Progenitor cell of endocrine pancreas (in vitro differentiated cells): ENCODE results near the gene MYO1H.

DNA sequence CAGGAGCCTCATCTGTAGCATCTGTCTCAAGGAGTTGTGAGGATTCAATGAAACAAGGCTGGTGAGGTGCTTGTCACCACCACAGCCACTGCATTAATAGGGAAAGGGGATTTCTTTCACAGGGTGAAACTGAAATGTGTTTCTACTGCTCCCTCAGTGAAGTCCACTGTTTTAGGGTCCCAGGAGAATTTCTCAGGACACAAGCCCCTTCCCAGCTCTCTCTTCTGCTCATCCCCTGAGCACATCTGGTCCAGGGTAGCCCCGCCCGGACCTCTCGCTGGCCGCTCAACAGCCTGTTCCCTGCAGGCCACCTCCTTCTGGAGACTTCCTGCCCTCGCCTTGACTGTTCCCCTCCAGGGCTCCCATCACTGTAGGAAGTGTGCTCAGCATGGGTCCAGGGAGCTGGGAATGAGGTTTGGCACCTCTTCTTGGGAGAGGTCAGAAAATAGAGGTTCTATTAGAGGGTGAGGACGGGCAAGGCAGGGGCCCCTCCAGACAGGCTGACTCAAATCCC, 30.9 kb downstream of the CMKLR1 start:
- PRO-cap, result no peak

- PRO-cap, result no peak
Measured at GRCh38 chr12:108446761-108447353, 68.2 kb upstream of the FICD start.

DNA sequence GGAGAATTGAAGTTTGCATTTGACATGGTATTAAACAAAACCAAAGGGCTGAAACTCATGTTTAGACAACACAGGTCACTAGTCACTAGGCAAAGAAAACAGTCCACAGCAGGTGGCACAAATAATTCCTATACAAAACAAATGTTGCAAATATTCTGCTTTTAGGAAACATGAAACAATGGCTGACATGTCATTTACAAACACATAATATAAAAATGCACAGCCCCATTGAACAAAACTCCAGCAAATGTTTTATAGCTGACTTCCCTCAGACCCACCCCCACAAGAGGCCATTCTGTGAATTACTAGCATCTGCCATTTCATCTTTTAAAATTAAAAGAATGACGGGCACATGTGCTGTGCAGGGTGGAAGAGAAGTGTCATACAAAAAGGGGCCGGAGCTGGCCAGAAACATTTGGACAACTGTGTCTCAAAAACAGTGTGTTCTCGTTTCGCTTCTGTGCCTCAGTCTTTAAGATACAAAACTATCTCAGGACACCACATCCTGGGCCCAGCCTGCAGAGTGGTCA, 7.7 kb downstream of the FICD start:
- PRO-cap, result no peak

DNA sequence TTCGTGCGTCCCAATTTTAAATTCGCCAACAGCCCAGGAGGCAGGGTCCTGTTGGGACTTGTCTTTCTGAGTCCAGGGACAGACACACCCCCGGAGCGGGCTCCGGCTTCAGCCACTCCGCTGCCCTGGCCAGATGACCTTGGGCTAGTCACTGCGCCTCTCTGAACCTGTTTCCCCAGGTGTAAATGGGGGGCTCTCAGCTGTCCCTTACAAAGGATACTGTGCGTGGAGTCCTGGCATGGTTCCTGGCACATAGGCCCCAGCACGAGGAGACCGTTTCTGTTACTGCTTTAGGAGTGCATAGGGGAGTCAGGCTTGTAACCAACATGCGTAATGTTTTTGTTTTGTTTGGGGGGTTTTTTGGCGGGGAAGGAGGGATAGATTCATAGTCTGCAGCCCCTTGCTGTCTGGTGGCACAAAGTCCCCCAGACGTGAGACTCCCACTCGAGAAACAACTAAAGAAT, 595 bp downstream of the ISCU start:
- PRO-cap, result no peak

DNA sequence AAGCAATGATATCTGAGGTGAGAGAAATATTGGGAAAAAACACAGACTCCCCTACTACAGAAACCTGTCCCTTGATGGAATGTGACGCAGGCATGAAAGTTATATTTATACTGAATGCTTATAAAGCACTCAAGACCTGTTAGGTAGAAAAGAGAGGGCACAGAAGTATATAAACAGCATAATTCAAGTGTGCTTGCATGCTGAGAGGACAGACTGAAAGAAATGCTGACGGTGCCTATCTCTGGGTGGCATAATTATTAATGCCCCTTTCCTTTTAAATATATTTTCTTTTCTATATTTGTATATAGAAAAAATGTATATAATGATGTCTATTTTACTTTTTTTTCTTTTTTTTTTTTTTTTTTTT, 2.7 kb upstream of the SELPLG start:
- PRO-cap, result no peak

GRCh38 chr12:108641019-108641937, 7.6 kb upstream of the SELPLG start:
- PRO-cap, result no peak

DNA sequence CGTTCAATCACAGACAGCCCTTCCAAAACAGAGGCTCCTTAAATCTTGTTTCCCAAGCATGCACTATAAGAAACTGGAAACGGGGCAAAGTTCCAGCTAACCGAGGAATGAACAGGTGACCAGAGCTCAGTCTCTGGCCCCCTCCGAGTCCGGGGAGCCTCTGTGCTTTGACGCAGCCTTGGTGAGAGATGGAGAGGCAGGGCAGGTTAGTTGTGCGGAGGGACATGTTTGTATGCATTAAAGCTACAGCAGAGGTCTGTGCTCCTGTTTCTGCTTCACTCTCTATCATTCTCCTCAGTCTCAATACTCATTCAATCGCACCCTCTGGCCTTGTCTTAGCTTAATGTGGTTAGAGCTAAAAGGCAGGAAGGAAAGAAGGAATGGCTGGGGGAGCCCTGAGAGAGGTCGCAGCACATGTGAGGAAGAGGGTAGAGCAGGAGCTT, 12.2 kb upstream of the SELPLG start:
- PRO-cap, result no peak

DNA sequence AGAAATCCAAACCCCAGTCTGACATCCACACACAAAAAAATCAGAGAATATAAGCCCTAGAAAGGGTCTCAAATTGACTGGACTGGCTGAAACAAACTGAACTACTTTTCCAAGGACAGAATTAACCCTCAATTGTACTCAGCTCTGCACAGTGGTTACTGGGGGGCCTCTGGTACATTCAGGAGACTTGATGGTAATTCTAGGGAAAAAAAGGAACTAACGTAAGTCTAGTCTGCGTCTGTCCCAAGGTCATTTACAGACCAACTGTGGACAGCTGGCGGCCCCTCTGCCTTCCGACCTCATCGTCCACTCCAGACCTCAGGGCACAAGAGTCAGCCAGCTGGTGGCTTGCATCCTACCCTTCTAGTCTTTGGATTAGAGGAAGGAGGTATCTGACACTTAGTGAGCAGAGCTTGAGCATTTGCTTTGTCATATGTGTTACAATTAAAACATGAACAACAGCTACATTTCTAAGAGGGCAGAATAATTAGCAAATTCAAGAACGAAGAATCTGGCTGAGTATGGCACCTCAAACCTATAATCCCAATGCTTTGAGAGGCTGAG, 36.7 kb downstream of the SSH1 start:
- PRO-cap, result no peak

GRCh38 chr12:108845913-108846888, 11.2 kb downstream of the SSH1 start:
- PRO-cap, result no peak

DNA sequence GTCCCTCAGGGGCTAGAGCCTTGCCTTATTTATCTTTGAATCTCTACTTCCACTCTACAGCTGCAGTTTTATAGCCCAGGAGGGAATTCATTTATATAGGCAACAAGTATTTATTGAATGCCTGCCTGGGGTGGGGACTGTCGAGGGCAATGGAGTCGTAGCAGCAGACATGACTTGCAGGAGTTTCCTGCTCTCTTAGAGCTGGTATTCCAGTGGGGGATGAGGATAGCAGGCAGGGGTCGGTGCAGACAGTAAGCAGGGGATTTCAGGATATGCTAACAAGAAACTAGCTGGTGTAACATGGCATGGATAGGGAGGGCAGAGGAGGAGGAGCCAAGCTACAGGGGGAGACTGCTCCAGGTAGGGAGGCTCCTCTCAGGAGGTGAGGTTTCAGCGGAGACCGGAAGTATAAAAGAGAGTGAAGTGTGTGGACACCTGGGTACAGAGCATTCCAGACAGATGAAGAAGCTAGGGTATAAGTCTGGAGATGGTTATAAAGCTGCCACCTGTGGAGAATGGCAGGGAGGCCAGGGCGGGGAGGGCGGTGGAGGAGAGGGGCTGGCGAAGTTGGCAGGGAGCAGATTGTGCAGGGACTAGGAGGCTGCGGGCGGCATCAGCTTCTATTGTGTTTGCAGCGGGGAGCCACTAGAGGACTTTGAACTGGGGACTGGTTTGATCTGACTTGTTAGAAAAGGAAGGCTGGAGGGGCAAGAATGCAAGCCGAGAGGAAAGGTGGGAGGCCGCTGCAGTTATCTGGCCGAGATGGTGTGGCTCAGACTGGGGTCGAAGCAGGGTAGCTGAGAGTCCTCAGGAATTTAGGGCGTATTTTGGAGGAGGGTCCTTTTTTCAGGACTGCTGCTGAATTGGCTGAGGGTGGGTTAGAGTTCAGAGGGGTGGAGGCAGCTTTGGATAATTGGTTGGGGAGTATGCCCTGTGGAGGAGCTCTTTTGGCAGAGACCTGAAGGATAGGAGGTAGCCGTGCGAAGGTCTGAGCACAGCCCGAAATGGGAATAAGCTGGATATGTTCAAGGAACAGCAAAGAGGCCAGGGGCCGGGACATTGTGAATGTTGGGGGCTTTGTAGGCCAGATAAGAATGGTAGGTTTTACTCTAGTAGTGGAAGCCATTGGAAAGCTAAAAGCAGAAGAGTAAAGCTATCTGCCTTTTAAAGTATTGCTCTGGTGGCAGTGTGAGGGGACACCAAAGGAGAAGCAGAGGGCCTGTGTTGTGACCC, 17.5 kb downstream of the USP30 start:
- PRO-cap, result unidirectional peak, minus-strand start at position 595 of the sequence

- PRO-cap, result no peak
Measured at GRCh38 chr12:109132452-109133159, 16.2 kb downstream of the ACACB start.

DNA sequence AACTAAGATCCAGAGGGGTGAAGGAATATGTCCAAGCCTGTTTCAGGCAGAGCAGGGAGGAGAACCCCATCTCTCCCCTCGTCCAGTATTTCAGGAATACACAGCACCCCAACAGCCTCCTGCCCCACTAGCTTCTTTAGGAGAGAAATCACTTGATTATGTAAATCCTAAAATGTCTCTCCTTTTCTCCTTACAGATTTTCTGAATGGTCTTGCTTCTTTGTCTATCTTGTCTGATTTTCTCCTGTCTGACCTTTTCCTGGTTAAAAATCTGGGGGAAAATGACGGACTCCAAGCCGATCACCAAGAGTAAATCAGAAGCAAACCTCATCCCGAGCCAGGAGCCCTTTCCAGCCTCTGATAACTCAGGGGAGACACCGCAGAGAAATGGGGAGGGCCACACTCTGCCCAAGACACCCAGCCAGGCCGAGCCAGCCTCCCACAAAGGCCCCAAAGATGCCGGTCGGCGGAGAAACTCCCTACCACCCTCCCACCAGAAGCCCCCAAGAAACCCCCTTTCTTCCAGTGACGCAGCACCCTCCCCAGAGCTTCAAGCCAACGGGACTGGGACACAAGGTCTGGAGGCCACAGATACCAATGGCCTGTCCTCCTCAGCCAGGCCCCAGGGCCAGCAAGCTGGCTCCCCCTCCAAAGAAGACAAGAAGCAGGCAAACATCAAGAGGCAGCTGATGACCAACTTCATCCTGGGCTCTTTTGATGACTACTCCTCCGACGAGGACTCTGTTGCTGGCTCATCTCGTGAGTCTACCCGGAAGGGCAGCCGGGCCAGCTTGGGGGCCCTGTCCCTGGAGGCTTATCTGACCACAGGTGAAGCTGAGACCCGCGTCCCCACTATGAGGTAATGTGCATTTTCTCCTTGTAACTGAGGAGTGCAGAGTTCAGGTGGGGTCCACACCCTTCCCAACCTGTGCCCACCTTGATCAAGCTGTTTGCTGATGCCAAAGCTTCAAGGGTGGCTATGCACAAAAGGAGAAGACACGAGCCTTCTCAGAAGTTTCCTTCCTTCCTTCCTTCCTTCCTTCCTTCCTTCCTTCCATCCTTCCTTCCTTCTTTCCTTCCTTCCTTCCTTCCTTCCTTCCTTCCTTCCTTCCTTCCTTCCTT, 23.2 kb downstream of the ACACB start:
- PRO-cap, result no peak

GRCh38 chr12:109243999-109244494, 65.0 kb downstream of the FOXN4 start:
- PRO-cap, result no peak

GRCh38 chr12:109309011-109309165, 196 bp downstream of the FOXN4 start:
- PRO-cap, result no peak

DNA sequence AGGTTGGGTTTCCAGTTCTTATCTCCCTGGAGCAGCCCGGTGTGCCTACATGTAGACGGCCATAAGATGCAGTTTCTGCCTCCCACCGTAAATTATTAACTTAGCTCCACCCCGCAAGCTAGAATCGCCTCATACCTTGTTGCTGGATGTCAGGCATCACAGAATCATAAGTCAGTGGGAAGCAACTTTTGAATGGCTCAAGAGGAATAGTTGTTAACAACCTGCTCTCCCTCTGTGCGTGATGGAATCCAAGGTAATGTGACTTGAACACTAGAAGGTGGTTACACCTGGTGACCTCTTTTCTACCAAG, at the start of gene MYO1H:
MYO1H (plus strand) TSS at position 181 of the 310 bp plus-strand sequence.
- PRO-cap, result no peak

DNA sequence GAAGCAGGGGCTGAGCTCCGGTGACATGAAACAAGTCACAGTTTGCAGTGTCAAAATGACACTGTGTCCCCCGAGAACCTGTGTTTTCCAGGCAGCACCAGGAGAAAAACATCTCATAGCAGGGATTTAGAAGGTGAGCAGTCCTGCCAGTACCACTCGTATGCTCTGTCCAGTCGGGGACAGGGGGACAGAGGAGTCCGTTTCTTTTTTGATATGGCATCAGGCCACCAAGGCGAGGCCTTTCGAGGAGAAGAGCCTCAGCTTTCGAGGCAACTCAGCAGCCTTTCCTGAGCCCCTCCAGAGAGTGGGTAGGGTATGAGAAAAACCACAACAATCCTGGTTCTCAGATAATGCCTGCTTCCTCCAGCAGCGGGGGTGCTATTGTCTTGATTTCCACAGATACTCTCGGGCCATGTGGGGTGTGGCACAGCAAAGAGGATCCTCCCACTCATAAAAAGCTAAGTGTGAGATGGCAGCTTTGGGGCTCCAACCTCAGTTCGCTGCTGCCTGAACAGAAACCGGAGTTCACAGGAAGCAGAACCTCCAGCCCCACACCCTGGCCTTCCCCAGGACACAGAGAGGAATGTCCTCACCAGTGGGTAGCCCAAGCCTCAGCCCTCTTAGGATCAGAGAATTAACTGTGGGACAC, 9.3 kb downstream of the KCTD10 start:
- PRO-cap, result no peak

- PRO-cap, result no peak
Measured at GRCh38 chr12:109516610-109517025, 39.2 kb downstream of the UBE3B start.

GRCh38 chr12:109533226-109533848, 40.0 kb downstream of the MMAB start:
- PRO-cap, result no peak

- PRO-cap, result no peak
Measured at GRCh38 chr12:109574757-109575072, 1.1 kb downstream of the MVK start.

- PRO-cap, result no peak
Measured at GRCh38 chr12:109714773-109715157, 1.1 kb downstream of the FAM222A start.